ENCODE measurements around the gene C16orf46.

- RAMPAGE, long total RNA: no peak
- RRBS: no CpG with 5 or more reads among the region's 19 CpGs
Measured at GRCh38 chr16:80900158-80901120, 96.0 kb upstream of the CDYL2 start.

DNA sequence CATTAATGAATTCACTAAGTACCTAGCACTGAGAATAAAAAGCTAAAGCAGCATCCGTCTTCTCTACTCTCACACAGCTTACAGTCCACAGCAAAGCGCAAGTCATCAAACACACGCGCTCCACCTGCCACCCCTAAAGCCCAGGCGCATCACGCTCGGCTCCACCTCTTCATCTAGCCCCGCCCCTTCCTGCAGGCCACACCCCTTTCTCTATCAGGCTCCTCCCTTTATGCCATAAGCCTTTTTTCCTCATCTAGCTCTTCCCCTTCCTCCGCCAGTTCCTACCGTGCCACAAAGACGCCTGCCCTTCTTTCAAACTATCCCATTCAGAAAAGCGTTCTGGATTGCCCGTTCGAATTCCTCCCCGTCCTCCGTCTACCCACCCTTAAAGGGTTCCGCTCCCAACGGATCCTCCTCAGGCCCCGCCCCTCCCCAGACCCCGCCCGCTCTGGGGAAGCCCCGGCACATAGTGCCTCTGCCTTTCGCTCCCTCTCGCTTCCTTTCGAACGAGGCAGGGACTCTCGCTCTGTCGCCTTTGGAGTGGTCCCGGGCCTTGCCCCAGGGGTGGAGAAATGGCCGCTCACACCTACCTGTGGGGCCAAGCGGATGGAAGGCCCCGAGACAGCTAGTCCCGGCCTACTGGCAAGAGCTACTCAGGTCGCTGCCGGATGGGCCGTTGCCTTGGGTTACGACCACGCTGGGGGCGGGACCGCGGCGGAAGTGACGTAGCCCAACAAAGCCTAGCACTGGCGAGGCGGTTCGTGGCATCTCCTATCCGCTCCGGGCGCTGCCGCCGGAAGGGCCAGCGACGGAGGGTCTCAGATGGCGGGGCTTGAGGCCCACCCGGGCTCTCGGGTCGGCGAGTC lies at the start of gene C16orf46:
Gene C16orf46 (minus strand): TSS at position 693 of the 866 bp plus-strand sequence.
- RAMPAGE, long total RNA: no peak
- RRBS: 2% methylated on average over 24 of the region's 58 CpGs

GRCh38 chr16:81189006-81189742 lies 49.3 kb upstream of the BCO1 start:
- RAMPAGE, long total RNA: no peak
- RRBS: no CpG with 5 or more reads among the region's 15 CpGs

- RAMPAGE, long total RNA: no peak
- RRBS: no CpG with 5 or more reads among the region's 17 CpGs
Measured at GRCh38 chr16:81377243-81378173, 62.7 kb downstream of the GAN start.

DNA sequence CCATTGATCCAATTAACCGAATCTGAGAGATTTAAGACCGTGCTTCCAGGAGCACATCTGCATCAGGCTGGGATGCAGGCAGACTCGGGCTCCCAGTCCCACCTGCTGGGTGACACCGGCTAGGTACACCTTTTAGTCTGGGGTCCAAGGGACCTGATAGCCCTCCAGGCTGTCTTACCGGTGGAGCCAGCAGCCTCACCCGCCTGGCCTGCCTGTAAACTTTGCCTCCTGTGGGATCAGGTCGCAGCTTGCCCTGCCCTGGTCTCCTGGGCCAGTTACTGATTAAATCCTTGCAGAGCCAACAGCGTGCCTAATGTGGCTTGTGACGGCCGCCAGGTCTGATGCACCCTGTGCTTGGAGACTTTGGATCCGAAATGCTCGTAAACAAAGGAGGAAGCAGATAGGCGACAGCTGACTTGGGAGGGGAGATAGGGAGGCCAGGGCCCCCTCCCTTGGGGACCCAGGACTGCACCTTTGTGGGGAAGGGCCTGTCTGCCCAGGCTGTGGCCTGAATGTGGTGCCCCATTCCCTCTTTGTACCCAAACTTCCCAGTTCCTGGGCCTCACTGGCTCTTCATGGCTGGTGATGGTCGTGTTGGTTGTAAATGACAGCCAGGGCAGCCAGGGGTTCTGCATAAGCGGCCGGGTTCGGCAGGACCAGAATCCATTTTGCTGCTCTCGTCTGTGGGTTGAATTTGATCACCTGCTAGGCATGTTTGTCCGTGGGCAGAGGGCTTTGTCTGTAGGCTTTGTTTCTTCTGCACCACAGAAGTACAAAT lies 3.9 kb downstream of the CMIP start:
- RAMPAGE, long total RNA: no peak
- RRBS: 14% methylated on average over 2 of the region's 19 CpGs

GRCh38 chr16:81457536-81458163 lies 13.0 kb downstream of the CMIP start:
- RAMPAGE, long total RNA: no peak
- RRBS: 16% methylated on average over 2 of the region's 14 CpGs

GRCh38 chr16:81499313-81500447 lies 55.1 kb downstream of the CMIP start:
- RAMPAGE, long total RNA: no peak
- RRBS: 98% methylated on average over 5 of the region's 26 CpGs

- RAMPAGE, long total RNA: no peak
- RRBS: no CpG with 5 or more reads among the region's 8 CpGs
Measured at GRCh38 chr16:81541360-81541727, 96.7 kb downstream of the CMIP start.

DNA sequence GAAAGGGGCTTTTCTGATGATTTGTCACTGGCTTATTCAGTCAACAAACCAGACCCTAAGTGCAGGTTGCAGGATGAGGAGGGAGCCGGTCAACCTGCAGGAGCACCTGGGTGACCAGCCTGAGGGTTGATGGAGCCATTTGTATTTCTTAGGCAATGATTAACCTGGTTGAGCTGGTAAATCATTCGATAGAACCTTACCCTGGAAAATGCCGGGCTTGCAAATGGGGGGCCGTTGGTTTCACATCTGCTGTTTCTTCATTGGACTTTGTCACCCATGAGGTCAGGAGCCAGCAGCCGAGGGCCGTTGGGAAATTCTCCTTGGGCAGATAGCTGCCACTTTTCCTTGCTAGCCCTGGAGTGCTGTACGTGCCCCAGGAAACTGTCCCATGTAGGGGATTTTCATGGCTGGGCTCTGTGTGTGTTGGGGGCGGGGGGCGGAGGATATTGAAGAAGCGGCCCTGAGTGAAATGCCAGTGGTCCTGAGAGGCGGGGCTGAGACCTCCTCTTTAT lies 104.6 kb downstream of the CMIP start:
- RAMPAGE, long total RNA: no peak
- RRBS: no CpG with 5 or more reads among the region's 11 CpGs

DNA sequence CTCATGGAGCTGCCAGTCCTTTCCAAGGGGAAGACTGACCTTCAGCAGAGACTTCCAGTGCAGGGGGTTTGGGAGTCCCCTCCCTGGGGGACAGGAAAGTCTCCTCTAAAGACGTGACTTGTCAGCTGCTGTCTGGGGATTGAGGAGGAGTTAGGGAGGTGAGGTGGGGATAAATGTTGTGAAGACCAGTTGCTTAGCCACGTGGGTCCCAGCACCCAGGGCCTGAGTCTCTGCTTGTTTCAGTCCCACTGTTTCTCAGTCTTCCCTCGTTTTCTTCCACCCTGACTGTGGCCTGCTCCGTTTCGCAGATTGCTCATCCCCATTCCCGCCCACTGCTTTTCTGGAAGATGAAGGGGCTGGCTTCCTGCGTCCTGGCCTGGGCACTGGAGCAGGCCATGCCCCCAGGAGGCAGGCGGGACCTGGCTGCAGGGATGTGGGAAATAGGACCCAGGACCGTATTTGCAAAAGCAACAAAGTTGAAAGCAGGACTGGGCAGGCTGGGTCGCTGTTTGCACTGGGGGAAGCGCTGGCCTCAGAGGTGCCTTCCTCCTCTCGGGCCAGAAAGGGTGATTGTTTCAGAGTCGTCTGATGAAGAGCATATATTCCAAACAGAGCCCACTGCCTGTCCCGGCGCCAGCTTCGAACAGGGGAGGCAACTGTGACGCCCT lies 108.4 kb downstream of the CMIP start:
- RAMPAGE, long total RNA: no peak
- RRBS: 22% methylated on average over 4 of the region's 17 CpGs

DNA sequence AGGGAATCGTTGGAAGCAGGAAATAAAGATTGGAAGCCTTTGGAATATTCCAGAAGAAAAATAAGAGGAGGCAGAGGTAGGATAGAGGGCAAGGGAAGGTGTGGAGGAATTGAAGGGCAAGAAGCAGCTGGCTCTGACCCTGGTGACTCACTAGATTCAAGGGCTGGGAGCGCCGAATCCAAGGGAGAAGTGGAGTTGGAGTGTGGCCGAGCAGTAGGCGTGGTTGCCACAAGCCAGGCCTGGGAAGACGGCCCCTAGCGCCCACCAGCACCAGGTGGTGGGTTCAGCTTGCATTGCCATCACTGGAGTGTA lies 139.3 kb downstream of the CMIP start:
- RAMPAGE, long total RNA: no peak
- RRBS: no CpG with 5 or more reads among the region's 7 CpGs

DNA sequence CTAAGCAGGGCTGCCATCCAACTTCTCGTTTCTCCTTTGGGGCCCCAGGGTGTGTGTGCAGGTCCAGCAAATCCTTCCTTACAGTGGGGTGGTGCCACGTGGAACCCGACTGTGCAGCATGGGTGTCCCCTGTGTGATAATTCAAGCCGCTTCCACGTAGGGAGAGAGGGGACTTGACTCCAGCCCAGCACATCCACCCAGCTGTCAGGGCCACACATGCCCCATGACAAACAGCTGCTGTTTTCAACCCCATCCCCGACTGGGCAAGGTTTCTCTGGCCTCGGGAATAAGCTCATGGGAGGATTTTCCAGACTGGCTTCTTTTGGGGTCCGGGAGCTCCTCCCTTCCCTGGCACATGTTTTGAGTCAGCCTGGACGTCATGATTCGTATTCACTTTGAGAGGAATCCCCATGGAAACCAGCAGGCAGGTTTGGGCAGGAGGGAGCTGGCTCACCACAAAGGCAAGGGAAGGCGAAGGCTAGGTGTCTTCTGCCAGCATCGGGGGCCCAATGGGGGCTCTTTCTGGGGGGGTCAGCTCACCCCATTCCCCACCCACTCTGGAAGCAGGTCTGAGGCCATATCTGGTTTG lies 156.4 kb downstream of the CMIP start:
- RAMPAGE, long total RNA: no peak
- RRBS: no CpG with 5 or more reads among the region's 12 CpGs

GRCh38 chr16:81654945-81656125 lies 123.8 kb upstream of the PLCG2 start:
- RAMPAGE, long total RNA: no peak
- RRBS: no CpG with 5 or more reads among the region's 23 CpGs

GRCh38 chr16:81694927-81695282 lies 84.2 kb upstream of the PLCG2 start:
- RAMPAGE, long total RNA: no peak
- RRBS: no CpG with 5 or more reads among the region's 4 CpGs

- RAMPAGE, long total RNA: no peak
- RRBS: no CpG with 5 or more reads among the region's 19 CpGs
Measured at GRCh38 chr16:81710290-81710940, 68.7 kb upstream of the PLCG2 start.

DNA sequence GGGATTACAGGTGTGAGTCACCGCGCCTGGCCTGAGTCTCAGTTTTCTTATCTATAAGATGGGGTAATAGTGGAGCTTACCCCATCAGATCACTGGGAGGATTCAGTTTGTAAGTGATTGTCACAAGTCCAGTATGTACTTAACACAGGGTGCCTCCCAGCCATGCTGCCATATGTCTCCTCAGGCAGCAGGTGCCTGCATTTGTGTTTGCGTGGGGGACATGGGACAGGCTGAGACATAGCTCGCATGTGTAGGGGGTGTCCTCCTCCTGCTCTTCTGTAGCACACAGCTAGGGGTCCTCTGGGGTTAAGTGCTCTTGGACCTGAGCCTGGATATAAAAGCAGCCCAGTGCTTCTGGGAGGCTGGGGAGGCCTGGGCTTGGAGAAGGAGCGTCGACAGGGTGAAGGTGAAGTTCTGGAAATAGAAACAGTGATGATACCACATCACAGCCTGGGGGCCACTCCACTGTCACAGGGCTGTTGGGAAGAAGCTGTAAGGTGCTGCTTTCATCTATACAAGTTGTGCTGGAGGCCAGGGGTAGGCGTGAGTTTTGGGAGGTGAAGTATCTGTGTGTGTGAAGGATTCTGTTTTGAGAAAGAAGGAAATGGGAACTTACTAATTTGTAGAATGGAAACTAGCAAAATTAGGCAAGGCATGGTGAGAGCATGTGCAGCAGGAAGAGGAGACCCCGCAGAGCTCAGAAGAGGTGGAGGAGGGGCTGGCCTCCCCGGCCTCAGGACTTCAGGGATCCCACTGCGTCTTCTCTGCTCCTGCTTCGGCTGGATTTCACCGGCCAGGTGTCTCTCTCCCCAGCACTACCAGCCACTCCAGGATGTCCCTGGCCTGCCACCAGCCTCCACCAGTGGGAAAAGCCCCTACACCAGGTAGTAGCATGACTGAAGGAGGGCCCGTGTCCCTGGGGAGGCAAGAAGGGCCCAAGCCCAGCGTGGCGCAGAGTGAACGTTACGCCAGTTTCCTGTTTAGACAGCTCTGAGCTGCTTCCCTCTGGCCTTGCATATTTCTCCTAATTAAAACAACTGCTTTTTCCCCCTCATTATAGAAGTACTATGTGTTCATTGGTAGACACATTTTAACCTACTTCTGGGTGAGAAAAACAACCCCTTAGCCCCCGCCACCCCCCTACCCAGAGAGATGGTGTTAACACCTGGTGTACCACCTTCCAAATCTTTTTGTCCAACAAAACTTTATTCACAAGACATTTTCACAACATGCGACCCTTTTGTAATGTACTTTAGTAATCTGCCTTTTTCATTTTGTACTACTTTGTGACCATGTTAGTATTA lies 19.5 kb downstream of the PLCG2 start:
- RAMPAGE, long total RNA: no peak
- RRBS: 49% methylated on average over 4 of the region's 19 CpGs

- RAMPAGE, long total RNA: no peak
- RRBS: 57% methylated on average over 3 of the region's 18 CpGs
Measured at GRCh38 chr16:81822829-81823710, 44.0 kb downstream of the PLCG2 start.

DNA sequence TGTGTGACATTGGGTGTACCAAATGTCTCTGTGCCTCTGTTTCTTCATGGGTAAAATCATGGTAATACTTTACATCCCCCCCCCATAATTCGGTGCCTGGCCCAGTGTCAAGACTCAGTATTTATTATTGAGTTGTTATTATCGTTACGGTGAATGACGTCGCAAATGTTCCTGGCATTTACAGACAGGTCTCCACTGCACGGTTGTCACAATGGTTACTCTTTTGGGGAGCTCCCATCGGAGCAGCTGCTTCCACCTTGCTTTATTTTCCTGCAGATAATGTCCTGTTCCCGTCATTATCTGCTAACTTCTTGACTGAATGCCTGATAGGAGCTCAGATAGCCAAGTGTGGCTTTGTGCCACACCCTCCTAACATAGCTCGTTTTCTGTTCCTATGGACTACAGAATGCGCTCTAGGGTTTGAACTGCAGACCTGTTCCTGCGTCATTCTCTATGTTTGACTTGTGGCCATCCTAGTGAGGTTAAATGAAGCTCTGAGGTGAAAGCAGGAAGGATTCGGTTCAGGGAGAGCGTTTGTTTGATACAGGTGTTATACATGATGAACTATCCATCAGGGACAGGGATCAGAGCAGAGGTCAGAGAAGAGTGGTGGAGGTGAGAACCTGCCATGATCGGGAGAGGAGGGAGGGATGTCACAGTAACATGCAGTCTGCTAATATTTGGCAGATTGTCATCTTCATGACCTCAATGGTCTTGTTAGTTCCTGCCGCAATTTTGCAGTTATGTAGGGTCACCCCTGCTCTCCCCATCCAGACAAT lies 33.1 kb downstream of the MPHOSPH6 start:
- RAMPAGE, long total RNA: no peak
- RRBS: no CpG with 5 or more reads among the region's 15 CpGs

GRCh38 chr16:82584716-82585401 lies 41.9 kb upstream of the CDH13 start:
- RAMPAGE, long total RNA: no peak
- RRBS: no CpG with 5 or more reads among the region's 13 CpGs

DNA sequence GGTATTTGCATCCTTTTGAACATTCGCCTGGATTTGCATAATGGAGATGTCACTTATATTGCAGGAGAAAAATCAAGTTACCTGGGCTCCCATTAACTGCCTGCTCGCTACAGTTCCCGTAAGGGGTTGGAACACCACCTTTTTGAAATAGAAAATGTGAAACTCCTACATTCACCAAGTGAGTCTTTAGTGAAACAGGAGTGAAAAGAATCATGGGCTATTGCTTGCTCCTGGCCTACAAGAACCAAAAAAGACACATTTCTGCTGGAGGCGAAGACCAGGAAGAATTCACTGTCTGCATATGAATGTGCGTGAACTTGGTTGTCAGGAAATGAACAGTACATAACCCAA lies 518.9 kb upstream of the HSBP1 start:
- RAMPAGE, long total RNA: no peak
- RRBS: no CpG with 5 or more reads among the region's 5 CpGs

Data from hepatocyte (in vitro differentiated cells and primary cell).